AG10803 (cell line): ENCODE results near the genes TPBG, PRSS35 and CFAP206.

DNA sequence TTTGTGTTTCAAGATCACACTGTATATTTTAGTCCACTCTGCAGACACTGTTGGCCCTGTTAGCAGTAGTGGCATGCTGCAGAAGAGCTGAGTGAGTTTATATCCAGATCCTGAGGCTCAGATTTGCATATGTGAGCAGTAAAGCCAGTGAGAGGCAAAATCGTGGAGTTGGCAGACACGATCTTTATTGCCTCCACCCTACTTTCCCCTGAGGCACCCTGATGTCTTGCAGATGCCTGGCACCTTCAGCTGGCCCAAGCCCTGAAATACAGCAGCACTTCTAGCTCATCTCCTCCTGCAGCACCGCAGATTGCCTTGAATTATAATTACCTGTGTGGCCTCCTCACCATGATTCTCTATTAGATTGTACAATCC lies 158.0 kb upstream of the TENT5A start:
- RRBS, result no CpG with 5 or more reads among the region's 3 CpGs

- RRBS, result no CpG with 5 or more reads among the region's 3 CpGs
Measured at GRCh38 chr6:81938237-81939021, 185.9 kb upstream of the TENT5A start.

GRCh38 chr6:82363580-82363956 lies at the start of gene TPBG:
Gene TPBG, plus strand, starts transcription at chr6:82363817.
- RRBS, result under 1% methylated on average over 14 of the region's 33 CpGs

- RRBS, result 2% methylated on average over 32 of the region's 87 CpGs
Measured at GRCh38 chr6:82363957-82364990, 657 bp downstream of the TPBG start.

- RRBS, result no CpG with 5 or more reads among the region's 3 CpGs
Measured at GRCh38 chr6:83086653-83087269, 19.3 kb downstream of the DOP1A start.

DNA sequence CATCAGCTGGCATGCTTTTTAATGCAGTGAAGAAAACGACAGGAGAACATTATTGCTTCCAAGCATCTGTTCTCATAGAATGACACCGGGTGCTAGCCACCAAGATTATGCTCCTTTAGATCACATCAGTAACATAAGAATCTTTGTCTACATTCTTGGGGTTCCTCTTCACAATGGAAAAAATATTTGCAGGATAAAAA lies 29.0 kb downstream of the RWDD2A start:
- RRBS, result no CpG with 5 or more reads among the region's 2 CpGs

DNA sequence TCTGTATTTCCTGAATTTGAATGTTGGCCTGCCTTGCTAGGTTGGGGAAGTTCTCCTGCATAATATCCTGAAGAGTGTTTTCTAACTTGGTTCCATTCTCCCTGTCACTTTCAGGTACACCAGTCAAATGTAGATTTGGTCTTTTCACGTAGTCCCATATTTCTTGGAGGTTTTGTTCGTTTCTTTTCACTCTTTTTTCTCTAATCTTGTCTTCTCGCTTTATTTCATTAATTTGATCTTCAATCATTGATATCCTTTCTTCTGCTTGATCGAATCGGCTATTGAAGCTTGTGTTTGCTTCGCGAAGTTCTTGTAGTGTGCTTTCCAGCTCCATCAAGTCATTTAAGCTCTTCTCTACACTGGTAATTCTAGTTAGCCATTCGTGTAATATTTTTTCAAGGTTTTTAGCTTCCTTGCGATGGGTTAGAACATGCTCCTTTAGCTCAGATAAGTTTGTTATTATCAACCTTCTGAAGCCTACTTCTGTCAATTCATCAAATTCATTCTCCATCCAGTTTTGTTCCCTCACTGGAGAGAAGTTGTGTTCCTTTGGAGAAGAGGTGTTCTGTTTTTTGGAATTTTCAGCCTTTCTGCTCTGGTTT lies 98.6 kb downstream of the RWDD2A start:
- RRBS, result no CpG with 5 or more reads among the region's 9 CpGs

GRCh38 chr6:83459080-83459347 lies 28.2 kb upstream of the ME1 start:
- RRBS, result no CpG with 5 or more reads among the region's 3 CpGs

DNA sequence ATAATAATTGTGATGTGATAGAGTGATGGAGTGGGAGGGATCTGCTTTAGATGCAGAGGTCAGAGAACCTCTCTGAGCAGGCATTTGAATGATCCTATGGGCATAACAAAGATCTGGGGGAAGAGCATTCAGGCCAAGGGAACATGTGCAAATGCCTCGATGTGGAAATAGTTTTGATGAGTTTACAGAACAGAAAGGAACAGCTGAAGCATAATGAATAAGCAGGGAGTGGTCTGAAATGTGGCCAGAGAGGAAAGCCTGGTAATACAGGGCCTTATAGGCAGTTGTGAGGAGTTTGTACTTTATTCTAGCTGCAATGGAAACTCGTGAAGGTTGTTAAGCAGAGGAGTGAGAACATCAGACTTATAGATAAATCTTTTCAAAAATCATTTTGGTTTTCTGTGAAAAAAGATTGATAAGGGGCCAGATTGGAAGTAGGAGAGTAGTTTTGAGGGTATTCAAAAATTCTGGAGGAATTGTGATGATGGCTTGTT lies 33.1 kb upstream of the ME1 start:
- RRBS, result no CpG with 5 or more reads among the region's 2 CpGs

GRCh38 chr6:83512171-83512901 lies at the start of gene PRSS35:
Gene PRSS35, plus strand, starts transcription at chr6:83512534.
- RRBS, result 2% methylated on average over 5 of the region's 29 CpGs

DNA sequence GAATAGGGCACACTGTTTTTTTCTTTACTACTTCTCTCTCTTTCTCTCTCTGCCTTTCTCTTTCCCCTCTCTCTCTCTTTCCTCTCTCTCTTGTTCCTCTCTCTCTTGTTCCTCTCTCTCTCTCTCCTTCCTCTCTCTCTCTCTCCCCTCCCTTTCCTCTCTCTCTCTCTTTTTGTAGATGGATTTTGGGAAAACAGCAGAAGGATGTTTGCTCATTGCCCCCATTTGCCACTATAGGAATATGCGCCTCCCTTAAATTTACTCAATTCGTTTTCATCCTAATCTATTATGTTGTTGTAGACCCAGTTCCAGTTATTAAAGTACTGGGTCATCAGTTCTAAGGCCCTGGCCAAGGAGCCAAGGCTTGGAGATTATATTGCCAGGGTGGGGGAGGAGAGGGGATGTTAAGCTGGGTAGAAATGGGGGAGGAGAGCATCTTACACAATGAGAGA lies 45.1 kb downstream of the TBX18 start:
- RRBS, result no CpG with 5 or more reads among the region's 2 CpGs

GRCh38 chr6:84763054-84764115 lies 1.0 kb downstream of the TBX18 start:
- RRBS, result 2% methylated on average over 29 of the region's 106 CpGs

GRCh38 chr6:84768263-84769328 lies 4.2 kb upstream of the TBX18 start:
- RRBS, result 71% methylated on average over 4 of the region's 37 CpGs

GRCh38 chr6:85385550-85386049 lies 64.3 kb upstream of the NT5E start:
- RRBS, result no CpG with 5 or more reads among the region's 6 CpGs

- RRBS, result no CpG with 5 or more reads among the region's 9 CpGs
Measured at GRCh38 chr6:85449472-85449653, 520 bp upstream of the NT5E start.

DNA sequence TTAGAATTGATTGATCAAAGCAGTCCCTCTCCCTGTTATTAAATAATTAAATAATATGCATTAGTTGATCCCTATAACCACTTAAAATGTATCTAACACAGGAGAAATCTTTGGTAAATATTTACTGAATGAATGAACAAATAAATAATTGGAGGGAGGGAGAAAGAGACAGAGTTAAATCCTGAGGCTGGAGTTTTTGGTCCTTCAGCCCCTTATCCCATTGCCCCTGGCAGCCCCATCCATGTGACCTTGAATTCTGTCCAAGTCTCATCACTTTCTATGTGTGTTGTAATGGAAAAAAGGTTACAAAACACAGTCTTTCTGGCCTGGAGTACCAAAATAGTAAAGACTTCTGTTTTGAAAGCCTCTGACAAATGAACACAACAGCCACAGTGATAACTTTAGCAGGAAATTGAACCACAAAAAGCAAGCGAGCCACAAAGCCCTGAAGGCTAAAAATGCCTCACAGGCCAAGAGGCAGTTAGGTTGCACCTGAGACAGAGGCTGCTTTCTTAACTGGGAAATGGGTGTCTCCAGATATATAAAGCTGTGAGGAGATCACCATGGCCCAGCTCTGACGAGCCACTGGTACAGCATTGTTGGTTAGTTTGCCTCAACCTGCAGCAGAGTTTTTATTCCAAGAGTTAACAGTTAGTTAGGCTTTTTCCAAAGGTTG lies 11.3 kb downstream of the NT5E start:
- RRBS, result no CpG with 5 or more reads among the region's 2 CpGs

- RRBS, result no CpG with 5 or more reads among the region's 8 CpGs
Measured at GRCh38 chr6:85622169-85622907, 20.3 kb downstream of the SYNCRIP start.

DNA sequence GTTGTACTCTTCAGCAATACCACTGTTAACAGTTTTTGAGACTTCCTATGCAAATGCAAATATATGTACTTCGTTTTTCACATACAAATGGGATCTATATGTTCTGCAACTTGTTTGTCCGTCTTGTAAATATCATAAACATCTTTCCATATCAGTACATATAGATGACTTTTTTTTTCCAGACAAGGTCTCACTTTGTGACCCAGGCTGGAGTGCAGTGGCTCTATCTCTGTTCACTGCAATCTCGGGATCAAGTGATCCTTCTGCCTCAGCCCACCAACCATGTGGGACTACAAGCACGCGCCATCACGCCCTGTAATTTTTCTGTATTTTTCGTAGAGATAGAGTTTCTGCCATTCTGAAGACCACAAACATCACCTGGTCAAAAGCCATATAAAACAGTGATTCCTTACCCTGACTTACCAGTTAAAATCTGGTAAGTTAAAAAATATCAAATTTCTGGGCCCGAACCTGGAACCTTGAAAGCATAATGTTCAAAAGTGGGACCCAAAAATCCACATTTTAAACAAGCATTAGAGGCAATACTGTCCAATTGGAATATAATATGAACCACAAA lies 37.7 kb upstream of the SYNCRIP start:
- RRBS, result no CpG with 5 or more reads among the region's 8 CpGs

- RRBS, result no CpG with 5 or more reads among the region's 4 CpGs
Measured at GRCh38 chr6:87154479-87154776, 937 bp upstream of the ZNF292 start.

DNA sequence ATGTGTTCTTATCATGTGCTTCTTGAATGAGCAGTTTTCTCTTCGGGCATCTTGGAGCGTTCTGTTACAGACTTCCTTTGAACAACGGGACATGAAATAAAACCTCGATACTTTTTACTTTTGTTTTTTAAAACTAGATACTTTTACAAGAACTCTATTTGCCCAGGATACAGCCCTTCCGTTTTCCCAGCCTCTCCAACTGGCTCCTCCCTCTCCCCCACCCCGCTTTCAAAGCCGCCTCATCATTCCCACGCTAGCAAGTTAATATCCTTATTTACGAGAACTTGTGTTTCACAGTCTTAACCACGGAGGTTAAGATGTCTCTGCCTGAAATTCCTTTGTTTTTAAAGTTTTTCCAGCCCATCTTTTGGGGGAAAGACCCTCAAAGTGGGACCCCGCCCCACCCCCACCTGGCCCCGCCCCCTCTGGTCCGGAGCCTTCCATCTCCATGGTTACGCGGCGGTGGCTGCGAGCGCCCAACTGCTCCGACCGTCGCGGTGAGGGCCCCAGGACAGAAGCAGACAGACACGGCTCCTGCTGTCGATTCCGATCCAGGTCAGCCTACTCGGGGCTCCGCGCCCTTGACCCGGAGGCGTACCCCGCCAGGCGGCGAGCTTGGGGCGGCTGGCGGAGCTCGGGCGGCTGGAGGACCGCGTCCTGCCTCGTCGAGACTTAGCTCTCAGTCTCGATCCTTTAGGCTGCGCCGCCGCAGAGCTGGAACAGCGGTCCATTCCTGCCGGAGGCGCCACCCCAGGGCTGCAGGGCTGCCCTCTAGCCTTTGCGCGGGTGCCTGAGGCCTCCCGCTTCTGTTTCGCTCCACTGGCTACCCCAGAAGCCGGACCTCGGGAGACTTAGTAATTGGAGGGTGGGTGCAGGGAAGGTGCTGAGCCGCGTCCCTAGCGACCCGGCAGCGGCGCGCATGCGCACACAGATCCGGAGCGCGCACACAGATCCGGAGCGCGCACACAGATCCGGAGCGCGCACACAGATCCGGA lies at the start of gene CFAP206:
Gene CFAP206, plus strand, starts transcription at position 438 of the 995 bp plus-strand sequence.
- RRBS, result 1% methylated on average over 9 of the region's 72 CpGs